ENCODE results near the gene CEP20.

DNA sequence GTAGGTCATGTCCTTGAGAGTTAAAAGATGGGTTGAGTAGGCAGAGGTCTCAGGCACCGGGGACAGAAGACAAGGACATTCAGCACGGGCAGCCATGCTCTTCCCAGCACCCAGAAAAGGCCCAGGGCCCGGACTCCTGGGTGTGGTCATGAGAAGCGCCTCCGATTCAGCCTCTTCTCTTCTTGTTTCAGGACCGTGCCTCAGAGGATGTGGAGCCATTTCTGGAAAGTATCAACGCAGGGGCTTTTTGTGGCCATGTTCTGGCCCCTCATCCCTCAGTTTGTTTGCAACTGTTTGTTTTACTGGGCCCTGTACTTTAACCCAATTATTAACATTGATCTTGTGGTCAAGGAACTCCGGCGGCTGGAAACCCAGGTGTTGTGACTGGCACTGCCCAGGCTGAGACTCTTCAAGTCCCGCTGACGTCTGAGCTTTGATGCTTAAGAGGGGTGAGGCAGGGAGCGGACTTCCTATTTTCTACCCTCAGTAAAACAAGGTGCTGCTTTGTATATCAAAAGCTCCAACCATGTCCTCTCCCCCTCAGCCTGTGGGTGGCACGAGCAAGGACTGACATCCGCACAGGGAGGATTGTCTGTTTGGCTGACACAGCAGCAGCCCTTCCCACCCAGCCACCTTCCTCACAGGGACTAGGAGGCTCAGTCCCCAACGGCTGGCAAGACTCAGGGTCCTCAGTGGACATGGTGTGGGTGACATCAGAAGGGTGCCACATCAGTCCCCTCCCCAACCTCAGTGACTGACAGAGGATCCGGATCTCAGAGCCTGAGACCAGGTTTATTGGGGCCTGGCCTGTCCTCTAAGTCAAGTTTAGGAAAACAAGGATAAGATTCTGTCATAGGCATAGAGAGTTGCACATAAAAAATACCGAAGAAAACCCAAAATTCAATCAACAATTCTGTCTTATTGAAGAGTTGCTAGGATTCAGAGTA is 26.4 kb downstream of the PLA2G10 start:
- RRBS: 94% methylated on average over 3 of the region's 17 CpGs

DNA sequence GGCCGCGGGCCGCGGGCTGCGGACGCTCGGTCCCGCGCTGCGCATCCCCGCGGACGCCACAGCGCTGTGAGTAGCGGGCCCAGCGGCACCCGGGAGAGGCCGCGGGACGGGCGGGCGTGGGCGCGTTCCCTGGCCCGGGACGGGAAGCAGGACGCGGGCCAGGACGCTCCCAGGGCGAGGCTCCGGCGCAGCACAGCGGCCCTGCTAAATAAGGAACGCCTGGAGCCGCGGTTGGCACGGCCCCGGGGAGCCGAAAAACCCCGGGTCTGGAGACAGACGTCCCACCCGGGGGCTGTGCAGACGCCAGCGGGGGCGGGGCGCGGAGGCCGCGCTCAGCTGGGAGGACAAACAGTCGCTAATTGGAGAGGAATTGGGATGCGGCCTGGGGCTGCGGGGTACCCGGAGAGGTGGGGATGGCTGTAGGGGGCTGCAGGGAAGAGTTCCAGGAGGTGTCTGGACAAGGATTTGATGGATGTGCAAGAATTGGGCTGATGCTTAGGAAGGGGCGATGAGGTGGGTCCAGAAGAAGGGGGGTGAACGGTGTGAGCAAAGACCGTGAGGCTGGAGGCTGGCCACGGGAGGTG is 25.3 kb upstream of the NPIPA1 start:
- RRBS: no CpG with 5 or more reads among the region's 57 CpGs

- RRBS: 11% methylated on average over 7 of the region's 96 CpGs
Measured at GRCh38 chr16:14989447-14990545, 15.0 kb downstream of the PDXDC1 start.

GRCh38 chr16:15144169-15144680 is 50.2 kb upstream of the RRN3 start:
- RRBS: 2% methylated on average over 4 of the region's 20 CpGs

- RRBS: no CpG with 5 or more reads among the region's 7 CpGs
Measured at GRCh38 chr16:15487561-15488051, 53.2 kb downstream of the BMERB1 start.

GRCh38 chr16:15601975-15602622 is 40.9 kb downstream of the MARF1 start:
- RRBS: no CpG with 5 or more reads among the region's 24 CpGs

GRCh38 chr16:15625316-15625960 is 17.5 kb downstream of the MARF1 start:
- RRBS: no CpG with 5 or more reads among the region's 10 CpGs

- RRBS: no CpG with 5 or more reads among the region's 11 CpGs
Measured at GRCh38 chr16:15747526-15747925, 97.5 kb downstream of the NDE1 start.

GRCh38 chr16:15803494-15804112 is 53.2 kb downstream of the MYH11 start:
- RRBS: no CpG with 5 or more reads among the region's 13 CpGs

- RRBS: 8% methylated on average over 2 of the region's 52 CpGs
Measured at GRCh38 chr16:15887849-15889088, at the start of gene CEP20. TSS of gene CEP20 (minus strand) at chr16:15888603.

DNA sequence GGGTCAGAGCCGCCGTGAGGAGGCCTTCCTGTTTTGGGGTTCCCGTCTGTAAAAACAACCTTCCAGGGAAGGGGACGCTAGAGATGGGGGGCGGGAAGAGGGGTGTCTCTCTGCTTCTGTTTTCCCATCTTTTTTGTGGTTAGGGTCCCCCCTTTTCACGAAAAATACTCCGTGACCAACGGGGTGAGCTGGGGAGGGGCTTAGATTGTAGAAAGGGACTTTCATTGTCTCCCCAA is 558 bp downstream of the ABCC1 start:
- RRBS: no CpG with 5 or more reads among the region's 8 CpGs

GRCh38 chr16:15954730-15955133 is 5.3 kb downstream of the ABCC1 start:
- RRBS: no CpG with 5 or more reads among the region's 13 CpGs

DNA sequence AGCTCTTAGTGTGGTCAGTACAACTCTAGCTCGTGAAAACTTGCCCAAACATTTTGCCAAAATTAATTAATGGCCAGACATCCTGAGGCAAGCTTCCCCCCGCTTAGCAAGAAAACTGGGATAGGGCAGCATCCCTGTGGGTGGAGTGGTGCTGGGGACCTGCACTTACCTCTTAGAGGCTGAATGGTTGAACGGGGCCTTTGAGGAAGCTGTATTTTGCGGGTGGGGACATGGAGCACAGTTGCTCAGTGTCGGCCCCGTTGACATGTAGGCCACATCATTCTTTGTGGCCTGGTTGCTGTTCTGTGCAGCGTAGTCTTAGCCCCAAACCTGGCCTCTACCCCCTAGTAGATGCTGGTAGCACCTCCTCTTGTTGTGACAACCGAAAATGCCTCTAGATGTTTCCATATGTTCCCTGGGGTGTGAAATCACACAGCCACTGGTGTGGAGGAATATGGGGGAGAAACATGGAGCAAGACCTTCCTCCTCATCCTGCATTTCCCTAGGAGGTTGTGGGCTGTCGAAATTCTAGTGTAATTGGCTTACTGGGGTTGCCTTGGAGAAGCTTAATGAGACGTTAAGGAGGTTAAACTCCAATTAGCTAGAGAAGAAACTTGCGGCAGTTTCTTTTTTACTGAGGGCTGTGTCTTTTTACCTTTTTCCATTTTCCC is 9.3 kb downstream of the ABCC1 start:
- RRBS: no CpG with 5 or more reads among the region's 11 CpGs

- RRBS: no CpG with 5 or more reads among the region's 10 CpGs
Measured at GRCh38 chr16:15976738-15977702, 27.6 kb downstream of the ABCC1 start.

DNA sequence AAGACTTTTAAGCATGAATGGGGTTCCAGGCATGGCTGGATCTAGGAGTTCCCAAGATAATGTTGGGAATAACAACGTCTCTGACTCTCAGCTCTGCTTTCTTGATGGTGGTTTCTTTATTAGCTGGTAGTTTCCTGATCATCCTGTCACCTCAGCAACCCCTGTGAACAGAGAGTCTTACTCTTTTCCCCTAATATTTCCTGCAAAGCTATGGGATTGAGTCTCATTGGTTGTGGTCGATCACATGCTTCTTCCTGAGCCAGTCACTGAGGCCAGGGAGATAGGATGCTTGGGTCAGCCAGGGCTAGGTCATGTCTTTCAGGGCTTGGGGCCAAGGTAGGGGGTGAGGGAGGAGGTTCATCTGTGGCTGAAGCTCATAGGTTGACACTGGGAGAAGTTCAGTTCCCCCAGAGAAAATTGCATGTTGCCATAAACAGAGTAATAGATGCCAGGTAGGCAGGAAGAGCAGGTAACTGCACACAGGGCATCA is 114.3 kb downstream of the ABCC1 start:
- RRBS: no CpG with 5 or more reads among the region's 2 CpGs

DNA sequence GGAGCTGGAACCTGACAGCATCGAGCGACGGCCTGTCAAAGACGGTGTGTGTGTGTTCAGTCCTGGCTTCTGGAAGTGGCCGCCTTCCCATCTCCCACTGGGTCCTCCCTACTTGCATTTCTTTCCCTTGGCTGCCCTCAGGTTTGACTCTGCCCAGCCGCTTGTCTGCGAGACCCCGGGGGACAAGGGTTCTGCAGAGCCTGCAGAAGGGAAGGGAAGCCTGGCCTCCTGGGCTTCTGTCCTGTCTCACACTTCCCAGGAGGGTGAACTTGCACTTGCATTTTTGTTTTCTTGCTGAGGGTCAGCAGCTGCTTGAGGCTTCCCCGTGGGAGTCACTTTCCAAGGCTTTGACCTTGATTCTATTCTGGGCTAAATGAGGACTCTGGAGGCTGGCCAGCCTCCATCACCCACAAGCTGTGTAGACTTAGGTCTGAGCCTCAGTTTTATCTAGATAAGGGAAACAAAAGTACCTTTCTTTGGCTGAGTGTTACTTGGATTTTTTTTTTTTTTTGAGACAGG is 122.3 kb downstream of the ABCC1 start:
- RRBS: no CpG with 5 or more reads among the region's 9 CpGs

DNA sequence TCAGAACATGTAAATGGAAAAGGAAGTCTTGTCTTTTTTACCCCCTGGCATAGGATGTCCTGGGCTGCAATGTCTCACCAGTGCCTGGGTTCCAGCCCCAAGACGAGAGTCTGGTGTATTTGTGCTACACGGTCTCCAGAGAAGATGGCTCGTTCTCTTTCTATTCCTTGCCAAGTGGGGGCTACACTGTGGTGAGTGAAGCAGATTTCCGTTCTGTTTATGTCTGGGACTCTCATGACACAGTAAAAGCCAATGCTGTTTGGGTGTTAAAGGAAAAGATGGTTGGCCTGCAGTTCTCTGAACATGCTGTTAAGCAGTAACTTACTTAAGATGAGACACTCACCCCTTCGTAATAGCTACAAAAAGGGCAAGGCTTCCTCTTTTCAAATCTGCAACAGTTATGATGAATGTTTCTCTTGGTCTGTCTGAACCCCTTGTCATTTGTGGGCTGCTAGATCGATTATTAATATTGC is 19.6 kb downstream of the NOMO3 start:
- RRBS: no CpG with 5 or more reads among the region's 6 CpGs

DNA sequence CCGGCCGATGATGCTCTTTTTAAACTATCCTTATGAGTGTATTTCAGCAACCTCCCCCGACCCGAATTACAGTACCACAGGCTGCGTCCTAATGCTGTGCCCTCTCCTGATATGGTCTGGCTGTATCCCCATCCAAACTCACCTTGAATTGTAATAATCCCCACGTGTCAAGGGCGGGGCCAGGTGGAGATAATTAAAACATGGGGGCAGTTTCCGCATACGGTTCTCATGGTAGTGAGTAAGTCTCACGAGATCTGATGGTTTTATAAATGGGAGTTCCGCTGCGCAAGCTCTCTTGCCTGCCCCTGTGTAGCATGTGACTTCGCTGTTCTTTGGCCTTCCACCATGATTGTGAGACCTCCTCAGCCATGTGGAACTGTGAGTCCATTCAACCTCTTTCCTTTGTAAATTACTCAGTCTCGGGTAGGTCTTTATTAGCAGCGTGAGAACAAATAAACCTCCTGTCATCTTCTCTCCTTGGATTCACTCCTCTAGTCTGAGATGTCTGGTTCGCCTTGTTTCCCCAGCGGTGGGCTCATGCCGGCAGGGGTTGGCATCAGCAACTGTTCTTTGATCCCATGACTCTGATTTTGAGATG is 120.4 kb downstream of the NPIPA7 start:
- RRBS: no CpG with 5 or more reads among the region's 18 CpGs

GRCh38 chr16:16940467-16940748 is 530.4 kb downstream of the XYLT1 start:
- RRBS: no CpG with 5 or more reads among the region's 6 CpGs

- RRBS: no CpG with 5 or more reads among the region's 12 CpGs
Measured at GRCh38 chr16:17305657-17306332, 165.0 kb downstream of the XYLT1 start.

Data from iris pigment epithelial cell (primary cell).